Peritoneum (tissue), 1 donor: ENCODE results near the gene LIX1L.

DNA sequence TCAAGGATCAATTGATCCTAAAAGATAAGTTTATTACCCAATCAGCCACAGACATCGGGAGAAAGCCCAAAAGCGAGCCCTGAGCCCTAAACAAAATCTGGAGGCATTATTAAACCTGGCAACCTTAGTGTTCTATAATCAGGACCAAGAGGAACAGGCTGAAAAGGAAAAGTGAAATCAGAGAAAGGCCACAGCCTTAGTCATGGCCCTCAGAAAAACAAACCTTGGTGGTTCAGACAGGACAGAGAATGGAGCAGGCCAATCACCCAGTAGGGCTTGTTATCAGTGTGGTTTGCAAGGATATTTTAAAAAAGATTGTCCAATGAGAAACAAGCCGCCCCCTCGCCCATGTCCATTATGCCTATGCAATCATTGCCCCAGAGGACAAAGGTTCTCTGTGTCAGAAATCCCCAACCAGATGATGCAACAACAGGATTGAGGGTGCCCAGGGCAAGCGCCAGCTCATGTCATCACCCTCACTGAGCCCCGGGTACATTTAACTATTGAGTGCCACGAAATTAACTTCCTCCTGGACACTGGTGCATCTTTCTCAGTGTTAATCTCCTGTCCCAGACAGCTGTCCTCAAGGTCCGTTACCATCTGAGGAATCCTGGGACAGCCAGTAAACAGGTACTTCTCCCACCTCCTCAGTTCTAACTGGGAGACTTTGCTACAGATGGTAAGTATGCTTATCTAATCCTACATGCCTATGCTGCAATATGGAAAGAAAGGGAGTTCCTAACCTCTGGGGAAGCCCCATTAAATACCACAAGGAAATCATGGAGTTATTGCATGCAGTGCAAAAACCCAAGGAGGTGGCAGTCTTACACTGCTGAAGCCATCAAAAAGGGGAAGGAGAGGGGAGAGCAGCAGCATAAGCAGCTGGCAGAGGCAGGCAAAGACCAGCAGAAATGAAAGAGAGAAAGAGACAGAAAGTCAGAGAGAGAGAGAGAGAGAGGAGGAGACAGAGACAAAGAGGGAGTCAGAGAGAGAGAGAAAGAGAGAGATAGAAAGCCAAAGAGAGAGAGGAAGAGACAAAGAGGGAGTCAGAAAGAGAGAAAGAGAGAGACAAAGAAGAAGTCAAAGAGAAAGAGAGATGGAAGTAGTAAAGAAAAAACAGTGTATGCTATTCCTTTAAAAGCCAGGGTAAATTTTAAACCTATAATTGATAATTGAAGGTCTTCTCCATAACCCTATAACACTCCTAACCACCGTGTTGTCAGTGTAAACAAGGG is 326.9 kb downstream of the SRGAP2C start:
- PRO-cap, result no peak

- PRO-cap, result no peak
These were observed 481.2 kb downstream of the H3-7 start for GRCh38 chr1:143424462-143425068.

DNA sequence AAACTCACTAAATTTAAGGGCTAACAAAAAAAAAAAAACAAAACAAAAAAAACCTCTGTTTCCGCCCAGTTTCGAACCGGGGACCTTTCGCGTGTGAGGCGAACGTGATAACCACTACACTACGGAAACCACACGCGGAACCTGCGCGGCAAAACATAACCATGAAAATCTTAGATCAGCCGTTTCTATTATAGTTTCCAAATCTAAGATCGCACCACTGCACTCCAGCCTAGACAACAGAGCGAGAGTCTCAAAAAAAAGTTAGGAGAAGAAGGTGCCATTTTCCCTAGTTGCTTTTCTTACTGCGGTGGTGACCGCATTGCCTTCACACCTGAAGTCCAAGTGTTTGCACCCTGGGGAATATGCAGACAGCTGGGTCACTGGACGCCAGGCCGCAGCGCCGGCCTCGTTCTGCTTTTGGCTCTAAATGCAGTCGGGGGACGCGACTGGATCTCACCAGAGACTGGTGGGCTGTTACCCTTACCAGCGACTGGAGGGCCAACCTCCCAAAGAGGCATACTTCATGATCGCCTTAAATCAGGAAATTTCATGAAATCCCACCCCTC is 101.8 kb downstream of the H3-7 start:
- PRO-cap, result no peak

DNA sequence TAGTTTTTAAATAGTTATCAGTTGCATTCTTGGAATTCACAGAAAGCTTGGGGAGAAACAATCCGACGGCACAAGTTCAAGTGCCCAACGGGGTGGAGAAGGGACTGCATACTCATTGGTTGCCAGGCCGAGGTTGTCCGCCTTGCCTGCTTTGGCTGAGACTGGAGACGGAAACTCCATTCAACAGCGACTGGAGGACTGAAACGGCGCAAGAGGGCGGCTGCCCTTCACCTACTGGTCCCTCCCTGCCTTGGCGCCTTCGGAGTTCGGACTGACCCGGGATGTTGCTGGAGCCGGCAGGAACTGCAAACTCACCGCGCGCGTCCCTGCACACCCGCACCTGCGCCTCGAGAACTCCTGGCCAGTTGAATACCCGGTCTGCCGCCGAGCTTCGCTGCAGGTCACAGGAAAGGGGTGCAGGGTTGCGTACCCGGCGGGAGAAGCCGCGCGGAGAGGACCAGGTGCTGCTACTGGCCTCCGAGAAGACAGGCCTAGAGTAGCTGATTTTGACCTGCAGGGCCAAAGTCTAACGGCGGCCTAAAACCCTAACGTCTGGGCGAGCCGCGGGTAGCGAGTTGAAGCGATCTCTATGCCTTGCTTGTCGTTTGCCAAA is 67.4 kb downstream of the H3-7 start:
- PRO-cap, result no peak

DNA sequence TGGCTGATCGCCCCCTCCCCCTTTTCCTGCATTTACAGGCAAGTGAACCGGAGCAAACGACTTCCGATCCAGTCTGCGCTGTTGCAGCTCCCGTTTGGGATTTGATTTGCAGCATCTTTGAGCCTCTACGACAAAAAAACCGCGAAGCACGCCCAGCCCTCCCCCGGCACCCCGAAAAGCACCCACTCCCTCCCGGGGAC is 2.6 kb upstream of the FAM72C start:
- PRO-cap, result no peak

- PRO-cap, result bidirectional peak, plus-strand start at chr1:144552215, minus-strand start at chr1:144551933
These were observed 41.3 kb upstream of the PPIAL4F start for GRCh38 chr1:144551176-144552063.

GRCh38 chr1:144567429-144568091 is 25.1 kb upstream of the PPIAL4F start:
- PRO-cap, result no peak

- PRO-cap, result no peak
These were observed 111.2 kb downstream of the SRGAP2B start for GRCh38 chr1:144983795-144984441.

DNA sequence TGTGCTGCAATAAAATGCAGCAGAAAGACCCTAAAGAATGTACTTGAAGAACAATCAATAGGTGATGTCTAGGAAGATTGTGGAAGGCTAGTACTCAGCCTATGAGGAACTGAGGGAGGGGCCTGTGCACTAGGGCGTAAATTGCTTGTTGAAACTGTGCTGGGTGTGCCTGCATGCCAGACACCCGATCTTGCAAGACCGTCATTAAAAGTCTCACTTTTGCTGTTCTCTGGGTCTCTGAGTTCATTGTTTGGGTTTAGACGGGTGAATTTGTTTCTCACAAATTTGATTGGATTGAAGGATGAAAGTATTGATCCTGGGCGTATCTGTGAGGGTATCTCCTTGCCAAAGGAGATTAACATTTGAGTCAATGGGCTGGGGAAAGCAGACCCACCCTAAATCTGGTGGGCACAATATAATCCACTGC is 52.7 kb downstream of the PPIAL4D start:
- PRO-cap, result no peak

- PRO-cap, result no peak
These were observed 26.2 kb downstream of the PPIAL4D start for GRCh38 chr1:145215711-145216251.

DNA sequence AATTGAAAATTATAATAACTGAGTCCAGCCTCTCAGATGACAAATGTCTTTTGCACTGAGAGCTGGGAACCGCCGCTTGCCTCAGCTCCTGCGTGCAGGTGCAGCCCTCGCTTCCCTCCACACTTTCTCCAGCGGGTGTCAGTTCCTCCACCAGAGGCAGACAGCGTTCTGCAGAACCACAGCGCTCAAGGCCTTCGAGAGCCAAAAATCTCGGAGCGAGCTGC is 40.3 kb upstream of the PPIAL4D start:
- PRO-cap, result no peak

DNA sequence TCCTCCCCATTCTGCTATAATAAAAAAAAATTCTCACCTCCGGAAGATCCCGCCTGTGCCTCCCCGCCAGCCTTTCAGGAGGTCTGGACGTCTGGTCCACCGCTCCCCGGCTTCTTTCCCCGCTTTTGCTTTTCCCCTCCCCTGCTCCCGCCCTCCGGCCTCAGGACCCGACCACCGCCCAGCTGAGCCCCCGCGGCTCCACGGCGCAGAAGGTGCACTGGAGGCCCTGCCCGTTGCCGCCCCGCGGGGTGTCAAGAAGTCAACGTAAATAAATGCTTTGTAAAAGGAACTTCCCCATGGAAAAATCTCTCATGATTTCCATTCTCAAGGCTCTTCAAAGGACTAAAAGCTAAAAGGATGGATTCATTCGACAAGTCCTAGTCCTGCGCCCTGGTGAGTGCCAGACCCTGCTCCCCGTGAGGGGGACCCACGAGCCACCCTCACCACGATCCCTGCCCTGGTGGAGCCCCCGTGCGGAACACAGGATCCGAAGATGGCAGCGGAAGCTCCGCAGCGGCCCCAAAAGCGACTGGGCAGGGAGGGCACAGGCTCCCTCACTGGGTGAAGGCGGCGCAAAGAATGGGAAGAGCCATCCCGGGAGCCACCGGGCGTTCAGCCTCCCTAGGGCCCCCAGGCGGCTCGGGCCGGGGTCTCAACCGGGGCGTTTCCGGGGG is 45.0 kb upstream of the PPIAL4D start:
- PRO-cap, result no peak

GRCh38 chr1:145707987-145708541 is 896 bp upstream of the PDZK1 start:
- PRO-cap, result no peak

DNA sequence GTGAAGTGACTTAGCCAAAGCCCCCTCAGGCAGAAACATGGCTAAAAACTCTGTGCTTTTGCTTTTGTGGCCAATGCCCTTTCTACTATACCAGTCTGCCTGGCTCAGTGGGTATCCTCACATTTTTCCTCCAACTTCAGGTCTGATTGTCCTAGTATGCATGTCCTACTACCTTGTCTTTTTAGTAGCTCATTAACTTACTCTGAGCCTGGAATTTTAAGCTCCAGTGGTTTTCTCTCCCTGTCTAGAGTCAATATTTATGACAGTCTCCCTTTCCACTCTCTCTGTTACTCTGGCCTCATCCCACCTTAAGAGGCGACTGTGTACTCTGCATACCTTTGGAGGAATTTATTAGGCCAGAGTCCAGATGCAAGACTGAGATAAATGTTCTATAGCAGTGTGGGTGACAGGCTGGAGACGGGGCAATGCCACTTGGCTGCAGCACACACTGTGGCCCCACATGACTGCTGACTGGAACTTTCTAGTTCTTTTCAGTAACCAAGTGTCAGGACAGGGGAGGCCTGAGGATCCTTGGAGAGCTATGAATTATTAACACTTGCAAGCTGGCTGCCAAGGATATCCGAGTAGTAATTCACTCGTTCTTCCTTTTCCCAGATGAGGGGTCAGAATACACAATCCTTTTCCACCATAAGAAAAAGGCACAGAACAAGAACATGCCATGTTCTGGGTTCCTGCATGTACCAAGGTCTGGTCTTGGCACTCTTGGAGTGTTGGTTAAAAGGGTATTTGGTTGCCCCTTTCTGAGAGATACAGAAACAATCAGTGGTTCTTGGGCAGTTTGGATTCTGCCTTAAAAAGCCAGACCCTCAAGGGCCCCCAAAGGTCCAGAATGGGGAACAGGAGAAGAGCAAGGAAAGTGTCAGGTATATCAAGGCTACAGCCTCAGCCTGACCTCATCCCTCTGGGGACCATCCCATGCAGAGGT is 4.2 kb upstream of the PDZK1 start:
- PRO-cap, result no peak

DNA sequence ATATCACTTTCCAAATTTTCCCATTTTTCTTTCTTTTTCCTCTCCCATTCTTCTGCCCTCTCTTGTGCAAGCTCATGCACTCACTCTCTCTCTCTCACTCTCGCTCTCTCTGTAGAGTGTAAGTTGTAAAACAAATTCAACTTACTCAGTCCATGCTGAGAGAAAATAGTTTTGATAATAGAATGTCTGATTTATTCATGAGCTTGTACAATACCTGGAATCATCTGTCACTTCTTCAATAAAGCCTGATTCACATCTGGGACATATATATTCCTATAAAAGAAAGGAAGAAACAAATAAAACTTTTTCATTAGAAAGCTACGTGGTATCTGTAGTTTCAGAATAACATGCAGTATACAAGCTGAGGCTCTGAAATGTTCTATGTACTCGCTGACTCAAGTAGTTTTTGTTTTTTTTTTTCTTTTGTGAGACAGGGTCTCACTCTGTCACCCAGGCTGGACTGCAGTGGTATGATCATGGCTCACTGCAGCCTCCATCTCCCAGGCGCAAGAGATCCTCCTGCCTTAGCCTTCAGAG is 35.1 kb downstream of the RNF115 start:
- PRO-cap, result no peak

DNA sequence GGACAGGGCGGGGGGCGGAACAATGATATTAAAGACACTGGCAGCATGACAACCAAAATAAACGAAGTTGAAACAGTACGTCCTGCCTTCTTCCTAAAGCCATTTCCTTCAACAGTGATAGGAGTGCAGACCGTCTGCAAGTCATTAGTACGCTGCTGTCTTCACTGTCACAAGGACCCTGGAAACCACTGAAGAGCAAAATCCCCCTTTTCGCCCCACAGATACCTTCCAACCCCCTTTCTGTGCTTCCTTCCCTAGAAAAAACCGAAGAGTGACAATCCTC is 922 bp downstream of the RNF115 start:
- PRO-cap, result no peak

GRCh38 chr1:145887610-145888413 is 2.1 kb upstream of the ANKRD35 start:
- PRO-cap, result no peak

- PRO-cap, result no peak
These were observed at the start of gene LIX1L for GRCh38 chr1:145957273-145958380. Gene LIX1L, minus strand, starts transcription at chr1:145958017.

- PRO-cap, result no peak
These were observed 2.6 kb downstream of the ANKRD34A start for GRCh38 chr1:145961587-145962321.

DNA sequence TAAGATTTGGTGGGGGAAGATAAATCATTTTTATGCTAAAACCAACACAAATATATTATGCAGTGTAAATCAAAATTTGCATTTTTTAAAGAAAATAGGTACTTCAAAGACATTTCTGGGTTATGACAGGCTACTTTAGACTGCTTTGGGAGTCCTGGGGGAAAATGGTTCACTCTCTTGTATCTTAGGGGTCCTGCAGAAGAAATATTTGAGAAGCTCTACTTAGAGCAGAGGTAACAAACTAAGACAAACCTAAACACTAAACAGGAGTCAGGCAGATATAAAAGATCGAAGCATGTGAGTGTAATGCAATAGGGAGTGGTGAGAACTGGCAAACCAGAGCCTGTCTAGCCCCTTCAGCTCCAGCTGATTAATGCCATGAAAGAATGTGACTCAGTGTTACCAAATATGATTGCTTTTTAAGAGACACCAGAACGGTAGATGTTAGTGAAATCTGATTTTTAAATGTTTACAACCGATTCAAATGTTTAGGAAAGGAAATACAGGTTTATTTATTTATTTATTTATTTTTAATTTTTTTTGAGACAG is 12.5 kb downstream of the TXNIP start:
- PRO-cap, result no peak